ENCODE results near the gene ATP6V1A.

DNA sequence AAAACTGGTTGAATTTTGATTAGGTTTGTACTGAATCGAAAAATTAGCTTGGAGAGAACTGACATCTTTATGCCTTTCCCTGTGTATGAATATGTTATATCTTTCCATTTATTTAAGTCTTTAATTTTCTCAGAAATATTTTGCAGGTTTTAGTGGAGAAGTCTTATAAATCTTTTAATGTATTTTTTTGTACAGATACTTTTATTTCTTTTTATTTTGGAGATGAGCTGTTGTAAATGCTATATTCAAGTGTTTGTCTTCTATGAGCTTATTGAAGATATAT lies 5.4 kb upstream of the SLC9C1 start:
- PRO-cap: no peak
- RAMPAGE, long total RNA, 5 experiments: no peak in any of the 5 experiments
- RRBS: no CpG with 5 or more reads among the region's 1 CpG

GRCh38 chr3:112779752-112780638 lies 66.7 kb downstream of the CD200R1L start:
- PRO-cap: no peak
- RAMPAGE, long total RNA, 5 experiments: no peak in any of the 5 experiments
- RRBS: no CpG with 5 or more reads among the region's 4 CpGs

- PRO-cap: no peak
- RAMPAGE, long total RNA, 5 experiments: no peak in any of the 5 experiments
- RRBS: no CpG with 5 or more reads among the region's 7 CpGs
Measured at GRCh38 chr3:112794508-112795067, 52.1 kb downstream of the CD200R1L start.

GRCh38 chr3:112939760-112939962 lies 35.2 kb downstream of the CD200R1 start:
- PRO-cap: unidirectional peak, plus-strand start at chr3:112939878
- RAMPAGE, long total RNA, 5 experiments: no peak in any of the 5 experiments
- RRBS: no CpG with 5 or more reads among the region's 2 CpGs

DNA sequence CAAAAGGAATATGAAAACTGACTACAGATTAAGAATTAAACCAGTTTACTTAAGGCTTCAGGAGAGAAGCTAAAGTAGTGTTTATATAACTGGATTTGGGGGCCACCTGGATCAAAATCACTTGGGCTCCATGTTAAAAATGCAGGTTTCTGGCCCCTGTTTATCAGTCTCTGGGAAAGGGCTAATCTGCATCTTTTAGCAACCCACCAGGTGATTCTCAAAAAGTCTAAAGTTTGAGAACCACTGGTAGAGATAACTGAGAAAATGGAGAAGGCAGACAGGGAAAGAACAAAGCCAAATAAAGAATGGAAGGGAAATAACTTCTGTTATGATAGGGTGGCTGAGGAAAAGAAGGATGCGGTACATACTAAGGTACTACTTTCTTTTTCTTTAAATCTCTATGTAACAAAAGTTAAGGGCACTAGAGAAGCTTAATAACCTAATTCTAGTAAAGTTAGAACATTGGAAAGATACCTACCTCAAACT lies 13.4 kb downstream of the GTPBP8 start:
- PRO-cap: no peak
- RAMPAGE, long total RNA, 5 experiments: start-site peak on the plus strand in 1 of 5 experiments, centred at position 108 of the sequence, 25 reads per replicate
- RRBS: no CpG with 5 or more reads among the region's 1 CpG

DNA sequence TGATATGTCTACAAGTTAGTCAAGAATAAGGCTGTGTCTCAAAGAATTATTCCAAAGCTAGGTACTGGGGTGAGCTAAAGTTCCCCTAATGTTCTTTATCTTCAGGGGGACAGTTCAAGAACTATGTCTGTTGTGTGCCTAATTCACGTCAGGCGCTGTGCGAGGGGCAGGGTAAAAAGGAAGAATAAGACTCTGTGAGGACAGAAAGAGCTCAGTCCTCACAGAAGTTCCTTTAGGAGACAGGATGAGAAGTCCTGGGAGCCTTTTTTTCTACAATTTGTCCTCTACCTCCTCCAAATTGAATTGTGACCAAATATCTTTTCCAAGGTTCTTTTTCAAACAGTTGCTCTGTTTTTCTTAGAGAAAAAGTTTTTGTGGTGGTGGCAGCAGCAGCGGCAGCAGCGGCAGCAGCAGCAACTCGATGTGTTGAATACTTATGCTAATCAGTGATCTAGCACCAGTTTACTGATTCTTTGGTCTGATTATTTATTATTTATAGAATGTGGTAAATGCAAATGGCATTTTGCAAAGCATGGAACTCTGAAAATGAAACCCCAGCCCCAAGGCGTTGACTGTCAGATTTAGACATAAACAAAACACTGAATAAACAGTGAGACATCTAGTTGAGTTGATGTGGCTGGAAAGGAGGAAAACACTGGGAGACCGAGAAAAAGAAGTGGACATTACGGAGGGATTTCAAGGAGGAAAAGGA lies 59.9 kb upstream of the NEPRO start:
- PRO-cap: bidirectional peak, plus-strand start at position 660 of the sequence, minus-strand start at position 423 of the sequence
- RAMPAGE, long total RNA, 5 experiments: no peak in any of the 5 experiments
- RRBS: no CpG with 5 or more reads among the region's 9 CpGs

- PRO-cap: no peak
- RAMPAGE, long total RNA, 5 experiments: no peak in any of the 5 experiments
- RRBS: no CpG with 5 or more reads among the region's 9 CpGs
Measured at GRCh38 chr3:113193153-113193735, 18.1 kb upstream of the BOC start.

DNA sequence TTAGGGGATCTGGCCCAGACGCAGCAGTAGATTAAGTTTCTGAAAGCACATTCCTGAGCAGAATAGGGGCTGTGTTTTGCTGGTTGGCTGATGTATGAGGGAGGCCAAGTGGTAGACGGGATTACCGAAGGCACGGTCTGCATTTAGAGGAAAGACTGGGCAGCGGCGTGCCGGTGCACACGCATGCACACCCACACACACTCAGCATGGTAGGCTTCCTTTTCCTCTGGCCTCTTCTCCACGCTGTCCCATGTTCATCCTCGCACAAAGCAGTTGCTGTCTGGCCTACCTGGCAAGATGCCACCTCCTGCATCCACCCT lies 43.1 kb downstream of the BOC start:
- PRO-cap: no peak
- RAMPAGE, long total RNA, 5 experiments: no peak in any of the 5 experiments
- RRBS: no CpG with 5 or more reads among the region's 10 CpGs

DNA sequence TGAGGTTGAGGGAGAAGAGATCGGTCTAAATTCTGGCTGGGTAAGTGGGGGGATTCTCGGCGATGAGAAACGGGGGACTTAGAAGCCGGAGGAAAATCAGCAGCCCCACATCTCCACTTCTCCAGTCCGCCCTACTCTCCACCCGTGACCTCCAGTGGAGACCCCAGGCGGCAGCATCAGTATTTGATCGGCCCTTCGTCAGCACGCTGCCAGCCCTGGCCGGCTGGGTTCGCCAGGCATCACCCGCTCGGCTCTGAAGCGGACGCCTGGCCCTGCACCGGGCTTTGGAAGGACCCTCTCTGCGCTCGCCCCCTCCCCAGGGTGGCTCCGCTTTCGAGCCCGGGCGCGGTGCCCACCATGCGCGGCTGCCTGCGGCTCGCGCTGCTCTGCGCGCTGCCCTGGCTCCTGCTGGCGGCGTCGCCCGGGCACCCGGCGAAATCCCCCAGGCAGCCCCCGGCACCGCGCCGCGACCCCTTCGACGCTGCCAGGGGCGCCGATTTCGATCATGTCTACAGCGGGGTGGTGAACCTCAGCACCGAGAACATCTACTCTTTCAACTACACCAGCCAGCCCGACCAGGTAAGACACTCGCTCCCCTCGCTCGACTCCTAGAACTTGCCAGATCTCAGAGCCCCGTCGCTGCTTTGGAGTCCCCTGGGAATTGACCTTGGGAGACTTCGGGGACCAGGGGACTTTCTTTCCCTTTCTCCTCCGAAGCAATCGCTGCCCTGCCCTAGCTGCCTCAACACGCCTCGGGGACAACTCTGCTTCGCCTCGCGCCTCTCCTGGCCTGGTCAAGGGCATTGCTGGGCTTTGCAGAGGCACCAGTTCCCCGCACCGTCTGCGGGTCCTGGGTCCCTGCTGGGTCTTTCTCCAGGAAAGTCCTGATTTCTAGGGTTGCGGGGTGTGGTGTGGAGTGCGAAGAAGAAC lies 575 bp downstream of the SIDT1 start:
- PRO-cap: no peak
- RAMPAGE, long total RNA, 5 experiments: start-site peak on the plus strand in 2 of 5 experiments, centred at positions 391 to 445 of the sequence, 5 to 12 reads per replicate
- RRBS: 2% methylated on average over 23 of the region's 69 CpGs

DNA sequence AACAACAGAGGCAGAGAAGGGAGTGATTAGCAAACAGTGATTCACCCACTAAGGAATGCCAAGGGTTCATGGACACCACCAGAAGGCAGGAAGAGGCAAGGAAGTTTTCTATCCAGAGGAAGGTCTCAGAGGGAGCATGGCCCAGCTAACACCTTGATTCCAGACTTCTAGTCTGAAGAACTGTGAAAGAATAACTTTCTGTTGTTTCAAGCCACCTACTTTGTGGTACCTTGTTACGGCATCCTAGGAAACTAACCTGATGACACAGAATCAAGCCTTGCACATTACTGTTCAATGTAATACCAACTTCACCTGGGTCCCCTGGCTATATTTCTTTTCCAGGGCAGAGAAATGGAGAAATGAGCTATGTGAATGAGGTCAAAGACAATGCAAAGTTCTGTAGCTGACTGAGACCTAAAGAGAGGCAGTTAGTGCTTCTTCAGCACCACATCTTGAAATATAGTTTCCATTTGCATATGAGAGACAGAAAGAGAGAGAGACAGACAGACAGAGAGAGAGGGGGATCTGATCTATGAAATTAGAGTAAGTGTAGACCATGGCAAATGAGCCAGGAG lies 25.3 kb downstream of the SIDT1 start:
- PRO-cap: no peak
- RAMPAGE, long total RNA, 5 experiments: start-site peak on the plus strand in 1 of 5 experiments, centred at position 281 of the sequence, 17 reads per replicate
- RRBS: no CpG with 5 or more reads among the region's 1 CpG

- PRO-cap: bidirectional peak, plus-strand start at chr3:113747058, minus-strand start at chr3:113746964
- RAMPAGE, long total RNA, 5 experiments: start-site peak on the plus strand in 5 of 5 experiments, at chr3:113747017-113747091 at its widest, 47 to 679 reads per replicate
- RRBS: 1% methylated on average over 2 of the region's 18 CpGs
Measured at GRCh38 chr3:113746855-113747207, at the start of gene ATP6V1A. ATP6V1A (plus strand) TSS chr3:113747035.

GRCh38 chr3:114092474-114092974 lies 36.0 kb downstream of the QTRT2 start:
- PRO-cap: no peak
- RAMPAGE, long total RNA, 5 experiments: no peak in any of the 5 experiments
- RRBS: no CpG with 5 or more reads among the region's 9 CpGs

DNA sequence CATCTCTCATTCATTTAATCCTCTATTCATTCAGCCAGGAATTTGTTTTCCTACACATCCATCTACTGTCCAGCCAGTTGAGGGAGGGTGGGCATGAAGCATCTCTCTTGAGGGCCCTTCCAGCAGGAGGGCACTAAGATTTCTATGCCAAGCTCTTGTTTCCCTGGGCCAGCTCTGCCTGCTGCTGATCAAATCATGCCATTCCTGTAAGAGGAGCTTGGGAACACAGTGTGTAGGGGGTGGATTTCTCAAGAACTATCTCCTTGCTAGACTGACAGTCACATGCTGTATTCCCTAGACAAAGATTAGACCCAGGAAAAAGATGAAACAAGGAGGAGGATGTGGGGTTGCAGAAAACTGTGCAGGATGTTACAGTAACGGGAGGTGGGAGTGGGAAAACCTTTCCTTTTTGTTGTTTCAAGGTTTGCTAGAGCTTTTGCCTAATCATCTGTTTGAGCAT lies 71.5 kb downstream of the TIGIT start:
- PRO-cap: no peak
- RAMPAGE, long total RNA, 5 experiments: no peak in any of the 5 experiments
- RRBS: no CpG with 5 or more reads among the region's 1 CpG

DNA sequence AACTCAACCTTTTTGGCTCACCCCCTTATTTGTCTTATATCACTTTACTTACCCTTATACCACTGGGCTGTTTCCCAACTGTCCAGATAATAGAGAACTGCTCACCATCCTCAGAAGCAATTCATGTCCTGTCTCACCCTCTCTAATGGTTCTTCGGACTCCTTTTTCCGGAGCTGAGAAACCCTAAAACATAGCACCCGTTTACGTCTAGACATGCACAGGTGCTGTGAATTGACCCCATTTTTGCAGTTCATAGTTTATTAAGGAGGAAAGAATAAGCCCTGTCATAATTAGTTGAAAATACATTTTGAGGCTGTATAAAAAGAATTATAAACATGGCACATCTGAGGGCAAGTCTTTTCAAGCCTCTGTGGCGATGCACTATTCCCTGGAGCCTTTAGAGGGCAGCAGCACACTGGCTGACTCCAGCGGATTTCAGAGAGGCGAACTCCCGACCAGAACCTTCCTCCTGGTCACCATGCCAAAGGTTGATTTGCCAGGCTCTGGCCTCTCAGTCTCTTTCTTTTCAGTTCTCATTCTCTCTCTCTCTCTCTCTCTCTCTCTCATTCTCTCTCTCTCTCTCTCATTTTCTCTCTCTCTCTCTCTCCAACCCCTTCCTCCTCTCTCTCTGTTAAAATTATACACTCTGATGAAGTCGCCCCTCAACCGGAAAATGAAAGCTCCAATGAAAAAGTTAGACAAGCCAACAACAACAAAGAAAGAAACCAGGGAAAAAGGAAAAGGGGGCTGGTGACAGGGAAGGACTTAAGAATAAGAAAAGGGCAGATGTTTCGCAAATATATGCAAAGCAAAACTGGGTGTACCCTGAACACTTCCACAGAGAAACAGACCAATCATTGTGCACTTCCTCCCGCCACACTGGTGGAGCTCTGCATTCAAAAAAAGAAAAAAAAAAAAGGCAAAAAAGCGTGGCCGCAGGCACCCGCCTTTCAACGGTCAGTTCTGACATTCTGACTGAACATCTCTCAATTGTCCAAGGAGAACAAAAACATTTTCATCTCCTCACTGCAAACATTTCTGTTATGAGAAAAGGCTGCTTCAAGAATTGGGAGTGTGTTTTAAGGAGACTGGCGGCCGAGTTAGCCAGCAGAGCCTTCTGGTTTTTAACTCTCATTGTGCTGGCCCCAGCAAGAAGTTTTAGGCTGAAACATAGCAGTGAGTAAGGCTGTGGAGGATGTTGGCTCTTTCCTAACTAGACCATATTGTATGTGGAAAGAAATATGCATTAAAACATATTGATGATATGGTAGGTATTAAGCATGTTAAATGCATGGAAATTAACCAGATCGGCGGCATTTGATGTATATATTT lies 90.2 kb downstream of the TIGIT start:
- PRO-cap: unidirectional peak, plus-strand start at position 428 of the sequence
- RAMPAGE, long total RNA, 5 experiments: no peak in any of the 5 experiments
- RRBS: no CpG with 5 or more reads among the region's 20 CpGs

DNA sequence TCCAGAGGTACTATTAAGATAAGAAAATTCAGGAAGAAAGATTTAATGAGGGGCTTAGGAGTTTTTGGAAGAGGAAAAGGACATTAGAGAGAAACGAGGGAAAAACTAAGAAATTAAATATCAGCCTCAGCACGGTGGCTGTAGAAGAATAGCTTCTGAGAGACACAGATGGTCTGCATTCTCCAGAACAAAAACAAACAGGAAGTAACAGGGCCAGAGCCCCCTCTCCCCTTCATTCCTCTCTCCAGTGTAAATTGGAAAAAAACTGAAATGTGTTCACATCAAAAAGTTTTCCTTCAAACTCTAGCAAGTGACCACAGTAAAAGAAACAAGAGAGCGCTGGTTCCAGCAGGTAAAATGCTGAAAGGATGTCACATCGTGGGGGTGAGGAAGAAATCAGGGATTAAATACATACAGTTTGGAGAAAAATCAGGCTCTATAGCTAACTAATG lies 116.5 kb downstream of the TIGIT start:
- PRO-cap: no peak
- RAMPAGE, long total RNA, 5 experiments: no peak in any of the 5 experiments
- RRBS: no CpG with 5 or more reads among the region's 4 CpGs

- PRO-cap: no peak
- RAMPAGE, long total RNA, 5 experiments: no peak in any of the 5 experiments
- RRBS: no CpG with 5 or more reads among the region's 5 CpGs
Measured at GRCh38 chr3:114427433-114427867, 133.6 kb downstream of the TIGIT start.

GRCh38 chr3:114623228-114623621 lies 329.4 kb downstream of the TIGIT start:
- PRO-cap: no peak
- RAMPAGE, long total RNA, 5 experiments: no peak in any of the 5 experiments
- RRBS: no CpG with 5 or more reads among the region's 4 CpGs

GRCh38 chr3:114809653-114810718 lies 337.1 kb downstream of the ZBTB20 start:
- PRO-cap: no peak
- RAMPAGE, long total RNA, 5 experiments: start-site peak on the minus strand in 1 of 5 experiments, at chr3:114810351-114810377 at its widest, 5 reads per replicate
- RRBS: no CpG with 5 or more reads among the region's 9 CpGs

- PRO-cap: no peak
- RAMPAGE, long total RNA, 5 experiments: no peak in any of the 5 experiments
- RRBS: no CpG with 5 or more reads among the region's 3 CpGs
Measured at GRCh38 chr3:114874319-114874810, 272.7 kb downstream of the ZBTB20 start.

GRCh38 chr3:114984127-114984747 lies 162.9 kb downstream of the ZBTB20 start:
- PRO-cap: no peak
- RAMPAGE, long total RNA, 5 experiments: start-site peak on the minus strand in 1 of 5 experiments, at chr3:114984580-114984667 at its widest, 10 reads per replicate
- RRBS: no CpG with 5 or more reads among the region's 2 CpGs